Foreskin fibroblast (primary cell): ENCODE measurements around a stretch of chr10.

DNA sequence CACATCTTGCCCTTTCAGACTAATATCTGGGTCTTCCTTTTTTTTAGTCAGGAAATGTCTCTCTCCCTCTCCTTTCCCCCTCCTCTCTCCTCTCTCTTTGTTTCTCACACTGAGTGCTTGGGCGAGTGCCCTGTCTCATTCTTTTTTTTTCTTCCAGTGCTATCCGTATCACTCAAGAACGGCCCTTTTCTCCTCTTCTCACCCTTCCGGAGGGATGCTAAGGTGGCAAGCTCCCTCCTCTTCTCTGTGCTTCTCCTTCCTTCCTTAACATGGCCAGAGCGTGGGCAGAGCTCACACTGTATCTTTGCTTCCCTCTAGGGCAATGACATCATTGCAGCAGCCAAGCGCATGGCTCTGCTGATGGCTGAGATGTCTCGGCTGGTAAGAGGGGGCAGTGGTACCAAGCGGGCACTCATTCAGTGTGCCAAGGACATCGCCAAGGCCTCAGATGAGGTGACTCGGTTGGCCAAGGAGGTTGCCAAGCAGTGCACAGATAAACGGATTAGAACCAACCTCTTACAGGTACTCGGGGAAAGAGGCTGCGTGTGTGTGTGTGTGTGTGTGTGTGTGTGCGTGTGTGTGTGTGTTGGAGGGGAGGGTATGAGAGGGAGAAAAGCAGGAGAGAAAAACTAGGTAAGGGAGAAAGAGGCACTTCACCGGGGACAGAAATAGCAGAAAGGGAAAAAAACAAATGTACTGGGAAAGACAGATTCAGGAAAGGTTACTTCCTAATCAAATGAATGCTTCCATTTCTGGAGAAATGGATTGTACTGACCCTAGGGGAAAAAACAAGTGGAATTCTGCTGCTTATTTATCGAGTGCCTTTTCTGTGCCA, 36.5 kb downstream of the AP3M1 start:
- RRBS: no CpG with 5 or more reads among the region's 16 CpGs

DNA sequence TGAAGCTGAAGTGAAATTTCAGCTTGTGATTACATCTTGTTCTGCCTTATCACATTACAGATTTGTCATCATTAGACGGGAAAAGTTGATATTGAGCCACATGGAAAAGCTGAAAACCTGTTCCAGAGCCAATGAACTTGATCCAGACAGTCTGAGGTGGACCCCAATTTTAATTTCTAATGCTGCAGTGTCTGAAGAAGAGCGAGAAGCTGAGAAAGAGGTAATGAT, 52.5 kb downstream of the DUSP29 start:
- RRBS: no CpG with 5 or more reads among the region's 2 CpGs

DNA sequence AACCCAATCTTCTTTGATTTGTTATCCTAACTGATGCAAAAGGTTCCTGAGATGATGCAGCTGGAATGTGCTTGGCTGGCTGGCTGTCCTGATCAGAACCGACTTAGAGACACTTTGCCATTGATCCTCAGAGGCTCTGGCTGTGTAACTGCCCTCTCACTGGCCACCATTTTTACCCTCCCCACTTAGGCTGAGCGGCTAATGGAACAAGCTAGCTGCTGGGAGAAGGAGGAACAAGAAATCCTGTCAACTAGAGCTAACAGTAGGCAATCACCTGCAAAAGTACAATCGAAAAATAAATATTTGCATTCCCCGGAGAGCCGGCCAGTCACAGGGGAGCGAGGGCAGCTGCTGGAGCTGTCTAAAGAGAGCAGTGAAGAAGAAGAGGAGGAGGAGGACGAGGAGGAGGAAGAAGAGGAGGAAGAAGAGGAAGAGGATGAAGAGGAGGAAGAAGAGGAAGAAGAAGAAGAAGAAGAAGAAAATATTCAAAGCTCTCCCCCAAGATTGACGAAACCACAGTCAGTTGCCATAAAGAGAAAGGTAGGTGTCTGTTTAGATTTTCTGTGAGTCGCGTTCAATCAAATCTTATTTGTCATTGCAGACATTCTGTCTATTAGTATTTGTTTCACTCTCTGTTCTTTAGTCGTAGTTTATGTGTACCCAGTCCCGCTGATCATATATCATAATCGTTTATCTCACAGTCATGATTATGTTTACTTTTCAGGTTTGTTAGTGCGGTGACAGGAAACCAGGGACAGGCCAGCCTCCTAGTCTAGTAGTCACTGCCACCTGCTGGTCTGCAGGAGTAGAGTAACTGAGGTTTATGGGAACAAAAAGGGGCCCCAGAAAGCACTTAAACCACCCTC, 51.5 kb downstream of the DUSP29 start:
- RRBS: no CpG with 5 or more reads among the region's 14 CpGs

- RRBS: 74% methylated on average over 4 of the region's 68 CpGs
Measured at GRCh38 chr10:75043391-75044262, 29.8 kb downstream of the DUSP29 start.

DNA sequence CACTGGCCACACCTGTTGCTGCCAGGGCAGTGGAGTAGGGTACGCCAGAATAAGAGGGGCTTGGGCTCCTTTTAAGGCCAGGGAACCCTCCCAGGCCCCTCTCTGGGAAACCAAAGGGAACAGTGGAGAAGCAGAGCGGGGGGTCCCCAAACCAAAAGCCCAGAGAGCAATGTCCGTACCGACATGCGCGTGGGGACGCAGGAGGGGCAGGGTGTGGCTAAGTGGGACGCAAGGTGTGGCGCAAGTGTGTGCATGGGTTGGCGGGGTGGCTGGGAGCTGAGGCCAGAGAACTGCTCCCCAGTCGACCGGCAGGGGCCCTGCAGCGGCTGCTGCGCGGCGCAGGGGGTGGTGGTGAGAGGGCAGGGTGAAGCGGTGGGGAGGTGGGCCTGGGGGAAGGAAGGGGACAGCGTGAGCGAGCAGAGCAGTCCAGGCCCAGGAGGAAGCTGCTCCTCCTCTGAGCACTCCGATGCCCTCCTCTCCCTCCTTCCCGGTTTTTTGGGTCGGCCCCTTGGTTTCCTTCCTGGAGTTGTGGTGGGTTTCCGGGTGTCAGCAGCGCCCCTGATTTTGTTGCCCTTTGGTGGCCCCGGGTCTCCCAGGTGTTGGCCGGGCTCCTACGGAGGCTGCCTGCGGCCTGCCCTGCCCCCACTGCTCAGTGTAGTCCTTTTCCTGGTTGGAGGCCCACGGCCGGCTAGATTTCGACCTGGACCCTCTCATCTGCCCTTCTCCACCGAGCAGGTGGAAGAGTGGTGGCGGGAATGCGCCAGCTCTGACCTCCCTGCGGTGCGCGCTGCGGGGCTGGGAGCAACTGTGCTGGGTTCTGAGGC, 40.4 kb upstream of the COMTD1 start:
- RRBS: 57% methylated on average over 4 of the region's 38 CpGs

- RRBS: 2% methylated on average over 17 of the region's 75 CpGs
Measured at GRCh38 chr10:75400877-75401698, 476 bp downstream of the ZNF503 start.

- RRBS: no CpG with 5 or more reads among the region's 46 CpGs
Measured at GRCh38 chr10:75402514-75403284, 1.1 kb upstream of the ZNF503 start.

DNA sequence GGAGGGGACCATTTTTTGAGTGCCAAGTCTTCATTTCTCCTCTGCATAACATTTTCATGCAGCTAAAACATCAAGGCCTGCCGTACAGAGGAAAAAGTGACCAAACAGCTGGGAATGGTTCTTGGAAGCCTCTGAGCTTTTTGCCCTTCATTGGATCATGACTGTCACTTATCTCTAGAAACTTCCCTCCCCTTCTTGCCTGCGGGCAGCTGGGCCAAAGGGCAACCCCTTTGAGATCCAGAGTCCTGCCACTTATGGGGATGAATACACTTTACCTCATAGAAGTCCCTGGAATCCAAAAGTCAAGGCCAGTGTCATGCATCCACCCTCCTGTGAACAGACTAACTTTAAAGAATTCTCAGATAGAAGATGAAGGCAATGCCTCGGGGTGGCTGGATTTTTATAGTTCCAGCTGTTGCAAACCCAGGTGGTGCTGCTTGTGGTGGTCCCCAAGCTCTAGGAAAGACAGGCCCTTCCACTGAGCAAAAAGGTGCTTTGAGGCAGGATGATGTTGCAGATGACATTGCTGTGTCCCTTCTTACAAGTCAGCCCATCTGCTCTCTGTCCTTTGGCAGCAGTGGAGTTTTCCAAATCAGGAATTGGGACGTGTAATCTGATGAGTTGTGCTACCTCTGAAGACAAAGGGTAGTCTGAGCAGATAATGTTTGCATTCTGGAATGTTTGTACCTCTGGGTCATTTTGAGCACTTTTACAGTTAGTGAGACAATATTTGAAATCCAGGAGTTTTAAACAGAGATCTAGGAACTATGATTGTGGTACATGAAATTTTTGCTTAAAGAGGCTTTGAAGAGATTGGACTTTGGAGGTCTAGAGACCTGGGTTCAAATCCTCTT, 64.2 kb downstream of the LRMDA start:
- RRBS: no CpG with 5 or more reads among the region's 4 CpGs

- RRBS: no CpG with 5 or more reads among the region's 3 CpGs
Measured at GRCh38 chr10:75498654-75499029, 67.2 kb downstream of the LRMDA start.

GRCh38 chr10:75763854-75764729, 332.7 kb downstream of the LRMDA start:
- RRBS: no CpG with 5 or more reads among the region's 10 CpGs

- RRBS: no CpG with 5 or more reads among the region's 6 CpGs
Measured at GRCh38 chr10:76115344-76115659, 683.9 kb downstream of the LRMDA start.

DNA sequence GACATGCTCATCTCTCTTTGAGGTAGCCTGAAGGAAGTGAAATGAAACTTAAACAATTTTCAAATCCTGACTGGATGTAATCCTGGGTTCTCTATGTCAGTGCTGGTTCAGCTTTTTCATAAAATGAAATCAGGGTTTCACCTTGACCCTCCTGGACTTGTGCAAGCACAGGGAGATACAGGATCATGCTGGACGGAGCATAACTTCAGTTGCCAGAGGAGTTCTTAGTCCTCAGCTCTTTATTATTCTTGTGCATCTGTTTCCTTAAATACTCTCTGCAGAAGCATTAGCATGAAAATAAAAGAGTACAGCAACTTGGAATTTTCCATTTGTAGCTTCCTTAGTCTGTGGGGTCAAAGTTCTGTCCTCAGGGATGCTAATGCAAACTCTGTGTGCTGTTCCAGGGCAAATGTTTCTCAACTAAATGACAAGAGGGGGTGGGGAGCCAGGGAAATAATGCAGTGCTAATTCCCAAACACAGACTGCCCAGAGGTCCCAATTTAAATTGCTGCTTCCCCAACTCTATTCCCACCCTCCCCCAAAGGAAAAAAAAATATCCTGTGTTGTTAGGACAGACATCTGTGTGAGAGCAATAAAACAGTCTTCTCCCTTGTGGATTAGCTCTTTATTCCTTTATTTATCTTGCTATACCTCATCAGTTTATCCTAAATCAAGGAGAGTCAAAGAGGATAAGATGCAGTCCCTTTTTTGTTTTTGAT, 904.9 kb downstream of the LRMDA start:
- RRBS: no CpG with 5 or more reads among the region's 1 CpG

DNA sequence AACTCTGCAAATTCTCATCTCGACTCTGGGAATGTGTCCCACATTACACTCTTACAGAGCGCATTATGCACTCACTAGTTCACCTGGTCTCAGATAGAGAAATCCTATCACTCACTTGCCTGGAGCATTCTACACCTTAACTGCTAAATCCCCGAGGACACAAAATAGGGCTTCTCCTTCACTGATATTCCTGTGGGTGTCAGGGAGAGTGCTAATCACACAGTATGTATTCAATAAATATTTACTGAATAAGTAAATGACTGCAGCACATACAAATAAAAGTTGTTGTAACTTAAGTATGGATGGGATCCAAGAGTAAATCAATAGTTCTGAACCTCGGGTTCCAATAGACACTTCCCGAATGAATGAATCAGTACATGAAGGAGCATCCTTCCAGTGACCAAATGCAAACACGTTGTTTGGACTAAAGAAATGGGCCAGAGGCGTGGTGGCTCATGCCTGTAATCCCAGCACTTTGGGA, 559.0 kb downstream of the KCNMA1 start:
- RRBS: no CpG with 5 or more reads among the region's 7 CpGs

GRCh38 chr10:77502056-77502843, 135.4 kb downstream of the KCNMA1 start:
- RRBS: no CpG with 5 or more reads among the region's 9 CpGs

DNA sequence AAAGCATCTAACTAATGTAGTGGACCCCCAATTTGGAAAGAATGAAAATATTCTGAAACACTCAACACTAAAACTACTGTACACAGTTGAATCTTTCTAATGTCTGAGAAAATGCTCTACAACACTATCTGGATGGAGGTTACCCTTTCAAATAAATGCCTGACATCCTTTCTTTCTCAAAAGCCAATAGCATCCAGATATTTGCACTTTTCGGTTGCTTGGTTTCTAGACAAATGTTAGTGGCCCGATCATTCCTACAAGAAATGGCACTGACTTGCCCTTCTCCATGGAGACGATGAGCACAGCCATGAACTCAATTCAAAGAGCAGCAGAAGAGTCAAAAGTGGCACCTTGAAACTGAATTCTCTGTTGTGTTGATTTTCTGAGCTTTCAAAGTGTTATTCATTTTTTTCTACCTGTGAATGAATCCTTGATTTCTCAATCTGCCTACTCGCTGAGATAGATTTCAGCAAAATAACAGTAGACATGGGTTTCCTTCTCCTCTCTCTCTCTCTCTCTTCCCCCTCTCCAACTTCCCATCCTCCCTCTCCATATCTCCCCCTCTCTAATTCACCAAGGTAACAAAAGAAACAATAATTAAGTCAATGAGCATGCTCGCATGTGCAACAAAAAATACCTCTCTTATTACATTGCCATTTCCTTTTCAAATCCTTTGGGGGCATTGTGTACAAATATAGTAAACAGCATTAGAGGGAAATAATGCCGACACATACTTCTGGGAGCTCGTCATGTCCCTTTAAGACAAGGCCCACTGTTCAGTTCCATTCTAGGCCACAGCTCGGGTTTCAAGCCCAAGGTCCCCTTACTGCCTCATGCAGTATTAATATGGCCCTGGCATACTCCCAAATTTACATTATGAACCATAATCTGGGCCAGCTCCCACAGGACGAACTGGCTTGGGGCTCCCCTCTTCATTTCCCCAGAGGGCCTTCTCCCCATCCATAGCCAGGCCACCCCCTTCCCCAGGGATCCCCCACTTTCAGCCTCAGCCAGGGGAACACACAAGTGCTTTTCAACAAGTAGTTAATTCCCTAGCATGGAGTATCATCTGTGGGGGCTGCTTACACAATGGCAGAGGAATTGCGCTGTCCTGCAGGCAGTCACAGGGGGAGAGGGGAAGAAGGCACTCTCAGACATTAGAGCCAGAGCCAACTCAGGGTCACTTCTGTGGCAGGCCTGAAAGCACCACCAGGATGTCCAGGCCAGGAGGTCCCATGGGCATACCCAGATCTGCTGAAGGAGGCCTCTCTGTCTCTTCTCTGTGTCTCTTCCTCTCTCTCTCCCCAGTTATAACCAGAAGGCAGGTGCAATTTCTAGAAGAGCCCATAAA, 110.8 kb downstream of the KCNMA1 start:
- RRBS: no CpG with 5 or more reads among the region's 10 CpGs

GRCh38 chr10:77925183-77925898, 1.2 kb downstream of the DLG5 start:
- RRBS: no CpG with 5 or more reads among the region's 14 CpGs

DNA sequence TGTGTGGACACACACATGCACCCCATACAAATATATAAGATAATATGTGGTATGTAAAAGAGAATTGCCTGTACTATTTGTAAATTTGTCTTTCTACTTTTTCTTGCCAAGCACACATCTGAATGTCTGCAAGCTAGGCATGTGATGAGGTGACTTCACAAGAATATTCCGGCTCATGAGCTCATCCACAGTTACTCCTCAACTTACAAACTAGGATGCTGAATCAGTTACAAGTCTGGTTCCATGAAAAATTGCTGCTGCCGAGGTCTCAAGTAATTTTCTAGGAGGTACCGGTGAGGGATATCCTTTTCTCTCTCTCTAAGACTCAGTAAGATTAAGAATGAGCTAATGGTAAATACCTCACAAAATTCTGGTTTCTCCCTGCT, 26.4 kb downstream of the POLR3A start:
- RRBS: 63% methylated on average over 1 of the region's 3 CpGs

DNA sequence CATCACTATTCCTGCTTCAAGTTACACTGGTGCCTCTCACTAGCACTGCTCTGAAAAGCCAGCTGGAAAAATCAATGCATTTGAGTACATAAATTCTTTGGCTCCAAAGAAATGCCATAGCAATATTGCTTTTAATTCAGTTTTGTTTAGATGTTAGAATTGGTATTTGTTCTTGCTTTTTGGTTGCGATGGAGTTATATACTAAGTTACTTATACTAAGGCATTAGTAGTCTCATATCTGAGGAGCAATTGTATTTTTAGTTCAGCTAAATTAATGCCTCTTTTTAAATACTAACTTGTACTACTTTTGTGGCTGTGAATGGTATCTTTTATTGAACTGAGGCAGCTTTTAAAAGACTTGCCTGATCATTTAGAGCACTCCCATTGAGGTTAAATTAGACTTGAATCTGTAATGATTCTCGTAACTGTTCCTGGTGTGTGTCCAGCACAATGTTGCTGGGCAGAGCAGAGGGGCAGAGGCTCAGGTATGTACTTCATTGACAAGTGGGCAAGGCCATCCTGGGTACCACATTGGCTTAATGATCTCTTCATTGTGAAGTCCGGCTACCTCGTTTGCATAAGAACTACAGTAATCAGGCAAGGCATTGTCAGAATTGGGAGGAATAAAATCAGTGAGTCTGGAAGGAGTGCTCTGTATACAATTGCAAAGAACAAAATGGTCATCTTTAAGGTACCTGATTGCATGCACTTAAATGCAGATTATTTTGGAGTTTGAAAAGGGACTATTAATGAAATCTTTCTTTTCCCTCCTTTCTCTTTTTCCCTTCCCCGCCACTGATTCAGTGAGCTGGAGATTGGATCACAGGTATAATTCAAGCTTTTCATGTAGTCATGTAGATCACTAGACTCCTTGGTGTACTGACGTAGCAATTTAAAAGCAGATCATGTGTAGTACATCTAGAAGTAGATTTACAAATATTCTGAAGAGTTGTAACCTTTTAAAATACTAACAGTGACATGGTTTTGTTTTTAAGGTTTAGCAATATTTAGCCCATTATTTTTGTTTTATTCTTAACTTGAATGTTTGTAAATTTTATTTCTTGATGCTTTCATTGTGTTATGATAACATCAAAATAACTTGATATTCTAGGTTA, 6.1 kb downstream of the RPS24 start:
- RRBS: no CpG with 5 or more reads among the region's 6 CpGs

DNA sequence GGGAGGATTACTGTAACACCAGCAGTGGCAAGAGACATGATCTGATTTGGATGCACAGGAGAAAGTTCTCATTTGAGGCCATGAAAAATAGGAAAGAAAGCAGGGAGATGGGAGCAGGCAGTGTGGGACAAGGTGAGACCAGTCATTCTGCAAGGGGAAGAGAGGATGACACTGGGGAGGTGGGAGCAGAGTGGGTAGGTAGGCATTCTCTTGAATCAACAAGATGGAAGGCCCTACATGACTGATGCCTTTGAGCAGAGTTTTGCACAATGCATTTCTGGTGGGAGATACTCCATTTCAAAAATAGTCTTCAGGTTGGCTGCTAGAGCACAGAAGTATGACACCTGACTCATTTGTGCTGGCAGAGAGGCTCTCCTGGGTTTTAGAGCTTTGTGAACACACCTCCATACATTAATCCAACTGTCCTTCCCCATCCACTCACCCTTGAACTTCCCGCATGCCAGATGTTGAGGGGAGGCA, 10.6 kb downstream of the RPS24 start:
- RRBS: no CpG with 5 or more reads among the region's 1 CpG

DNA sequence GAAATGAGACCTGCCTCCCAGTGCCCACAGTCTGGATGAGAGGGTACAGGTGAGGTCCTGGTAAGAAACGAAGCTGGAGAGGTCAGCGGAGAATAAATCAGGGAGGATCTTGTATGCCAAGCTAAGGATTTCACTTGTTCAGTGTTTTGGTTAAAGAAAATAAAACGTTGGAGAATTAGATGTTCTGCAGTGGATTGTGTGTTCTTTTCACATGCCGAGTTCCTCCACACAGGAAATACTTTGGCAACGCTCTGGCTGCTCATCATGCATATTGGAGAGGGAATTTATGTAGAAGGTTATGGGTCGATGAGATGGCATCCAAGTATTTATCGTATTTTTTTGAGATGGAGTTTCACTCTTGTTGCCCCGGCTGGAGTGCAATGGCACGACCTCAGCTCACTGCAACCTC, 11.0 kb downstream of the RPS24 start:
- RRBS: no CpG with 5 or more reads among the region's 9 CpGs